ENCODE data around the gene BHLHE40.

- PRO-cap, 2 experiments: no peak in any of the 2 experiments
Measured at GRCh38 chr3:4751707-4752102, 227.5 kb upstream of the BHLHE40 start.

DNA sequence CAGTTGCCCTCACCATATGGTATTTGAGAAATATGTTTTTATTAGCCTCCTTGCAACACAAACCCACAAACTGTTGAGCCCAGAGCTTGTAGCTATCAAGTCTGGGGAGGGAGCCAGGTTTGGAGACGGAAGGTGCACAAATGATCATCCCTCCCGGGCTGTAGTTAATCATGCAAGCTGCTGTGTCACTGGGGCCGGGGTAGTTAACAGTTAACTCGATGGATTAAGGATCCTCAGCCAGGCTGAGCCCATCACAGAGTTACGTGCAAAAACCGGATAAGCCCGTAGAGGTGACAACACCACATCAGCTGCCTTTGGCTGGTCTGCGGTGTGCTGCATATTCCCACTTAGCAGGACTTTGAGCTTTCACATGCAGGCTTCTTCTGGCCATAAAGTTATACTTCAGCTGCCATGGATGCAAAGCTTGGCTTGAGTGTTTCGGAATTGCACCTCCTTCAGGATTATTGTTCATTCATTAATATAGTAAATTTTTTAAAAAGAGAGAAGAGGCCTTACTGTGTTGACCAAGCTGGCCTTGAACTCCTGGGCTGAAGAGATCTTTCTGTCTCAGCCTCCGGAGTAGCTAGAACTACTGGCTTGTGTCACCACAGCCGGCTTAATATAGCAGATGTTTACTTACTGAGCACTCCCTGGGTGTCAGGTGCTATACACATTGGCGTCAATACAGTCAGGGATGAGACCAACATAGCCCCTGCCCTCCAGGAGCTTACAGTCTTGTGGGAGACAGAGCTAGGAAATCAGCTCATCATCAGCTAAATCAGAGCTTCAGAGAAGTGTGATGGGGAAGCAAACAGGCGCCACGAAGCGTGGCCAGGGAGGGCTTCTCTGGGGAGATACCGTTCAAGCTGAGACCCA lies 226.8 kb upstream of the BHLHE40 start:
- PRO-cap, 2 experiments: no peak in any of the 2 experiments

GRCh38 chr3:4829399-4829878 lies 149.8 kb upstream of the BHLHE40 start:
- PRO-cap, 2 experiments: no peak in any of the 2 experiments

DNA sequence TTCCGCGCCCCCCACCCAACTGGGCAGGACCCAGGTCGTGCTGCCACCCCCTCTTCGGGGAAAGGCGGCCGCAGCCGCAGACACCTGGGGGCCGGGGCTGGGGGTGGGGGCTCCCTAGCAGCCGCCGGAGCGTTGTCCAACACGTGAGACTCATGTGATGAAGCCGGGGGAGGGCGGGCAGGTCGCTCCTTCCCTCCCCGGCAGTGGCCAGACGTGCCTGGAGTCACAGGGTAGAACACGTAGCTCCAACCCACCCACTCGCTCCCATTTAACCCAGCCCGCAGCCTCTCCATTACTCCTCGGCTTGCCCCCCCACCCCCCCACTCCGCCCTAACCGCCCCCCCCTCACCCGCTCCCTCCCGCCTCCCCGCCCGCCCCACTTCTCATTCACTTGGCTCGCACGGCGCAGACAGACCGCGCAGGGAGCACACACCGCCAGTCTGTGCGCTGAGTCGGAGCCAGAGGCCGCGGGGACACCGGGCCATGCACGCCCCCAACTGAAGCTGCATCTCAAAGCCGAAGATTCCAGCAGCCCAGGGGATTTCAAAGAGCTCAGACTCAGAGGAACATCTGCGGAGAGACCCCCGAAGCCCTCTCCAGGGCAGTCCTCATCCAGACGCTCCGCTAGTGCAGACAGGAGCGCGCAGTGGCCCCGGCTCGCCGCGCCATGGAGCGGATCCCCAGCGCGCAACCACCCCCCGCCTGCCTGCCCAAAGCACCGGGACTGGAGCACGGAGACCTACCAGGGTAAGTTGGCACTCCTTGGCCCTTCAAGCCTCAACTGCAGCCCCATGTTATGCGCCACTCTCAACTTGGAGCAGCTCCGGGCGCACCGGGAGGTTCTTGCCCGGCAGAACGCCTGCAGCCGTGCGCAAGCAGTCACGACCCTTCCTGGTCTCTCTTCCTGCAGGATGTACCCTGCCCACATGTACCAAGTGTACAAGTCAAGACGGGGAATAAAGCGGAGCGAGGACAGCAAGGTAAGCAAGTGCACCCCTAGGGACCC lies at the start of gene BHLHE40:
Gene BHLHE40, plus strand, starts transcription at position 386 of the 1,006 bp plus-strand sequence.
- PRO-cap, 2 experiments: peak in 2 of 2 experiments; most common plus-strand start position 210 of the sequence (in 2); most common minus-strand start position 156 of the sequence (in 2)

- PRO-cap, 2 experiments: peak in 2 of 2 experiments; most common plus-strand start chr3:4987016 (in 1); most common minus-strand start chr3:4986905 (in 1)
Measured at GRCh38 chr3:4986432-4987674, 7.6 kb downstream of the BHLHE40 start.

GRCh38 chr3:5202090-5202847 lies 14.8 kb downstream of the EDEM1 start:
- PRO-cap, 2 experiments: no peak in any of the 2 experiments

- PRO-cap, 2 experiments: no peak in any of the 2 experiments
Measured at GRCh38 chr3:5301774-5302275, 114.3 kb downstream of the EDEM1 start.

GRCh38 chr3:6490119-6491073 lies 370.5 kb upstream of the GRM7 start:
- PRO-cap, 2 experiments: no peak in any of the 2 experiments

DNA sequence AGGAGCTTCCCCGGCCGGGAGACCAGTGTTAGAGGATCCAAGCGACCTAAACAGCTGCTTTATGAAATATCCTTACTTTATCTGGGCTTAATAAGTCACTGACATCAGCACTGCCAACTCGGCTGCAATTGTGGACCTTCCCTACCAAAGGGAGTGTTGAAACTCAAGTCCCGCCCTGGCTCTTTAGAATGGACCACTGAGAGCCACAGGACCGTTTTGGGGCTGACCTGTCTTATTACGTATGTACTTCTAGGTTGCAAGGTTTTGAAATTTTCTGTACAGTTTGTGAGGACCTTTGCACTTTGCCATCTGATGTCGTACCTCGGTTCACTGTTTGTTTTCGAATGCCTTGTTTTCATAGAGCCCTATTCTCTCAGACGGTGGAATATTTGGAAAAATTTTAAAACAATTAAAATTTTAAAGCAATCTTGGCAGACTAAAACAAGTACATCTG lies 761.1 kb upstream of the LMCD1 start:
- PRO-cap, 2 experiments: no peak in any of the 2 experiments

DNA sequence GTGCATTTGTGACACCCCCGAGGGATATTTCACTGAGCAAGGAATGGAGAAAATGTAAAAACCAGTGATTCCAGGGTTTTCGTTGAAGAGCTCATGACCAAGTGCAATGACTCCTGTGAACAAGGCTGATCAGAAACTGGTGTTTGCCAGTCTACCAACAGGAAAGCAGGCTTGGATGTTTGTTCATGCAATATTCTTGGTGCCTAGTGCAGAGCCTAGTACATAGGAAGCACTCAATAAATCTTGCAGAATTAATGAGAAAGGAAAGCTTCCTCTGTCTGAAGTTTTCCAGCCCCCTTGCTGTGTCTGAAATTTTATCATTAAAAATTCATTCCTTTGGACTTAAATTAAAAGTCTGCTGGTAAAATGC lies 64.6 kb upstream of the LMCD1 start:
- PRO-cap, 2 experiments: no peak in any of the 2 experiments

- PRO-cap, 2 experiments: no peak in any of the 2 experiments
Measured at GRCh38 chr3:8492907-8493775, 8.5 kb upstream of the LMCD1 start.

DNA sequence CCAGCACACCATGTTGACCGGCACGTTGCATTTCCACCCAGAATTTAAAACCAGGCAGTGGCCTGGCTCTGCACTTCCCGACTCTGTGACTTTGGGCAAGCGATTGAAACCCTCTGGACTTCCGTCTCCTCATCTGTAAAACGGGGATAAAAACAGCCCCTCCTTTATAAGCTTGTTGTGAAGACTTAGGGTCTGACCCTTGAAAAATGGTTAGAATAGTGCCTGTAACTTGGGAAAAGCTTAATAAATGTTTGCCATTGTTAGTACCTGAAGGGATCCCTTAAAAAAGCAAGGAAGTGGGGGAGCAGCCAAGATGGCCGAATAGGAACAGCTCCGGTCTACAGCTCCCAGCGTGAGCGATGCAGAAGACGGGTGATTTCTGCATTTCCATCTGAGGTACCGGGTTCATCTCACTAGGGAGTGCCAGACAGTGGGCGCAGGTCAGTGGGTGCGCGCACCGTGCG lies 33.3 kb downstream of the SSUH2 start:
- PRO-cap, 2 experiments: no peak in any of the 2 experiments

DNA sequence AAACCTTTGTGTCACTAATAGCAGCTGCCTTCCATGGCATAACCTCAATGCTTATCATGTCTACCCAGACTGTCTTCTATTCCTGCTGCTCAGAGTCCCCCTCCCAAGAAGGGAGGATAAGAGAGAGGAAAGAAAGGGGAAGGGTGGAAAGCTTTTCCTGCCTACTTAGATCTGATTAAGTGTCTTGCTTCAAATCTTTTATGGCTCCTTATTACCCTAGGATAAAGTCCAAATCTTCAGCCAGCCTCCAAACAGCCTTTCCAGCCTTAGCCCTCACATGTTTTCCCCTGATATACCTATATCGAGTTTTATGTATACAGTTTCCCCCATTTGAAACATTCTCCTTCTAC lies 7.8 kb upstream of the SSUH2 start:
- PRO-cap, 2 experiments: no peak in any of the 2 experiments

DNA sequence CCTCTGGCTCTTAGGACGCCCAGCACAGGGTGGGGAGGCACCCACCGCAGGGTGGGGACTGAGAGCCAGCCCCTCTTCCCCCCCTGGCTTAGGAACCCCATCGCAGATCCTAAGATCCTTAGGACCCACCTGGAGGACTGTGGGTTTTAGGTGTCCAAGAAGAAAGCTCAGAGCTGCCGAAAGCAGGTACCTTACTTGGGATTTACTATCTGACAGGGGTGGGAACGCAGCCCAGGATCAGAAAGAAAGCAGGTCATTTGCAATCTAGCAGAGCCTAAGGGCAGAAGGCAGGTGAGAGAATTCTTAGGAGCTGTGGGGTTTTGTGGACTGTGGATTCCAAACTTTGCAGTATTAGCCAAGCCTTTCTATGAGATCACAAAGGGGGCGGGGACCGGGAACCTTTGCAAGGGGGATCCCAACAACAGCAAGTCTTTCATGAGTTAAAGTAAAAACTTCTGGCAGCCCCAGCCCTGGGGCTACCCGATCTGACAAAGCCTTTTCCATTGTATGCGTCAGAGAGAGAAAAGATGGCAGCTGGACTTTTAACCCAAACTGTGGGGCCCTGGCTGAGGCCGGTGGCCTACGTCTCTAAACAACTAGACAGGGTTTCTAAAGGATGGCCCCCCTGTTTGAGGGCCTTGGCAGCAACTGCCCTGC lies 37.3 kb upstream of the SSUH2 start:
- PRO-cap, 2 experiments: no peak in any of the 2 experiments

GRCh38 chr3:9027973-9028555 lies 64.8 kb upstream of the RAD18 start:
- PRO-cap, 2 experiments: no peak in any of the 2 experiments

DNA sequence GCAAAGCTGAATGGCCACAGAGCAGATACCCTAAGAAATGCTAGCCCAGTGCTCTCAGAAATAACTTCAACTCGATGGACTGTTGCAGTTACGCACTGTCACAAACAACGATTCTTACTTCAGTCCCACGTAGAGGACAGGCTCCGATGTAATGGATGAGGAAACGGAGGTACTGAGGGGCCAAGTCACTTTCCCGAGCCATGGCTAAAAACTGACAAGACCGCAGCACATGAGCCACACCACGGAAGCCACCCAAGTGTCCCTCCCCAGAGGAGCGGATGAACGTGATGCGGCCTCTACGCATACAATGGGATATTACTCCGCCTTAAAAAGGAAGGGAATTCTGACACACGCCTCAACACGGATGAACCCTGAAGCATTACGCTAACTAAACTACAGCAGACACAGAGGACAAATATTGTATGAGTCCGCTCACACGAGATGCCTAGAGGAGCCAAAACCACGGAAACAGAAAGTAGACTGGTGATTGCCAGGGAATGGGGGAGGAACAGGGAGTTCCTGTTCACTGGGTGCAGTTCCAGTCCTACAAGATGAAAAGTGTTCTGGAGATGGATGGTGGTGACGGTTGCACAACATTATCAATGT lies 32.8 kb downstream of the SRGAP3 start:
- PRO-cap, 2 experiments: no peak in any of the 2 experiments

GRCh38 chr3:9395932-9396506 lies 1.4 kb upstream of the SETD5 start:
- PRO-cap, 2 experiments: peak in 2 of 2 experiments; most common plus-strand start chr3:9396340 (in 1); most common minus-strand start chr3:9396219 (in 1)

GRCh38 chr3:9440749-9441163 lies 43.3 kb downstream of the SETD5 start:
- PRO-cap, 2 experiments: no peak in any of the 2 experiments

GRCh38 chr3:9722222-9722703 lies 9.3 kb upstream of the BRPF1 start:
- PRO-cap, 2 experiments: no peak in any of the 2 experiments

DNA sequence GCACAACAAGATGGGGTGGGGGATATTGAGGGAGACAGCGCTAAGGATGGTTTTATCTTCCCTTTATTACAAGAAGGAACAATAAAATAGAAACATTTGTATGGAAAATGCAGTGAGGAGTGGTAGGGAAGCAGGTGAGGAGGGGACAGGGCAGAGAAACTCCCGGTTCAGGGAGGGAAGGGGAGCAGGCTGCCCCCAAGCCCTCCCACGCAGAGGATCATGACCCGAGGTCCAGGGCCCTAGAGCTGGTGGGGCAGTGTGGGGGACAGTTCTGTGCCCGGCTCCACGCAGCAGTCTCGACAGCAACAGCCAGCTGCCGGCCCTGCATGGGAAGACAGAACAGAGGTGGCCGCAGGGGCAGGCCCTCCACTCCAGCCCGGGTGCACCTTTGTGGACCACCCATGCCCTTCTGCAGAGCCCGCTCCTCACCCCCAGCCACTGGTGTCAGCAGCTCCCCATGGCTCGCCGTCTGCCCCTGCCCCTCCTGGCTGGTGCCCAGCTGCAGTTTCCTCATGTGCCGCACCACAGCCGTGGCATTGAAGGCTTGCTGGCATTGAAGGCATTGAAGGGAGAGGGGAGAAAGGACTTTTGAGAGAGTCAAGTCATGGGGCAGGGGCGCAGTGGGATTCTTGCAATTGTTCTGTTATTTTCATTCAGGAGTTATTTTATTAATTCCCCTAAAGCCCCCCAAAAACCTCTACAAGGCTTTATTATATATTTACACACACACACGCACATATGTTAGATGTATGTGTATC lies 7.7 kb downstream of the OGG1 start:
- PRO-cap, 2 experiments: no peak in any of the 2 experiments

Data from right ventricle myocardium (tissue), 1 donor.